ENCODE measurements around a stretch of chr6.

DNA sequence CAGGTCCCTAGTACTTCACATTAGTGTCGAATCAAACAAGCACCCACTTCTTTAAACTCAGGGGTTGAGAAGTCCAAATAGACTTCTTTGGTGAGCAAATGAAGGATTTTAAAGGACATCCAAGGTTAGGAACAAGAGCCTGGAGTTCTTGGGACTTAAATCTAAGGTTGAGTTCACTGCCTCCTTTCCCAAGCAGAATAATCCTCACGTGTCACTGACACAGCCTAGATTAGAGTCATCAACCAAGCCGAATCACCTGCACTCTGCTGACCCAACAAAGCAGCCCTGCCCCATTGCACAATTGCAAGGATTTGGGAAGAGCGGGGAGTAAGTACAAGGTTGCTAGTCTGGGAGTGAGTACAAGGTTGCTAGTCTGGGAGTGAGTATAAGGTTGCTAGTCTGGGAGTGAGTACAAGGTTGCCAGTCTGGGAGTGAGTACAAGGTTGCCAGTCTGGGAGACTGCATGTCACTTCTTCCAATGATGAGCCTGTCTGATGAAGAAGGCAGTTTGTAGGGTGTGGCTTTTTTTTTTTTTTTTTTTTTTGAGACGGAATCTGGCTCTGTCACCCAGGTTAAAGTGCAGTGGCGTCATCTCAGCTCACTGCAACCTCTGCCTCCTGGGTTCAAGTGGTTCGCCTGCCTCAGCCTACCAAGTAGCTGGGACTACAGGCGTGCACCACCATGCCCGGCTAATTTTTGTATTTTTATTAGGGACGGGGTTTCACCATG lies 16.8 kb upstream of the SNRPC start:
- PRO-cap, 7 experiments = no peak in any of the 7 experiments
- RAMPAGE, long total RNA, 2 experiments = no peak in any of the 2 experiments

DNA sequence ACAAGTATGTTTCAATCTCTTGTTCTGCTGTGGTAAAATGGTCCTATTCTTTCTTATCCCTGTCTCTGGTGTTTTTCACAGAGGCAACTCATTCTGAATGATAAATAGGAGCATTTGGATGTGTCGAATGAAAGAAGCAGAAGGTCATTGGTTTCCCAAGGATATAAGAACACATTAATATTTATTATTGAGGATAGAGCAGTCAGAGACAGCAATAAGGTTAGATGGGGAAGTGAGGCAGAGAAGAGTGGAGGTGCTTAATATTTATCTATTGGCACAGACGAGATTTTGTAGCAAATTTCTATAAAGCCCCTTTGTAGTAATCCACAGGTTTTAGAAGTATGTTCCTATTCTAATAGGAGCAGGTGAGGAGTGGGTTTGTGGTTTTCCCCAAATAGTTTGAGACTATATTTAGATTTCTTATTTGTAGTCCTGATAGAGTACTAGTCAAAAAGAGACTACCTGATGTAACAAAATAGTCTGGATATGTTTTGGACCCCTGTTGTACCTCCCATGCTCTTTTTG lies 5.5 kb downstream of the SNRPC start:
- PRO-cap, 7 experiments = no peak in any of the 7 experiments
- RAMPAGE, long total RNA, 2 experiments = no peak in any of the 2 experiments

DNA sequence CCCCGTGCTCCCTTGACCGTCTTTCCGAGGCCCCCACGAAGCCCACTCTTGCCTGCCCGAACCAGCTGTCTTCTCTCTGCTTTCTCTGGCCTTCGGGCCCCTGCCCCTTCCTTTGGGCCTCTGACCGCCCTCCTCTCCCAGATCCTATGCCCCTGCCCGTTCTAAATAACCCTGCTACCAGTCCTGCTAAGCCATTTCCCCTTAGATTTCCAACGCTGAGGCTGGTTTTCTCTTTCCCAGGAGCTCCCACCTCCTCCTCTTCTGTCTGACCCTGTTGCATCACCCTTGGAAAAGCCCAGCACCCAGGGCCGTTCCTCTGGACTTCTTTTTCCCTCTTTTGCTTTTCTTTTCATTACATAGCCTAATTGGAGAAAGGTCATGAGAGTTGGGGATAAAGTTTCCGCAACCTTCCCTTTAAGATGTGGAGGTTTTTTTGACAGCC lies 769 bp downstream of the BLTP3A start:
- PRO-cap, 7 experiments = peak in 5 of 7 experiments; most common plus-strand start position 189 of the sequence (in 1); most common minus-strand start position 263 of the sequence (in 4)
- RAMPAGE, long total RNA, 2 experiments = no peak in any of the 2 experiments

DNA sequence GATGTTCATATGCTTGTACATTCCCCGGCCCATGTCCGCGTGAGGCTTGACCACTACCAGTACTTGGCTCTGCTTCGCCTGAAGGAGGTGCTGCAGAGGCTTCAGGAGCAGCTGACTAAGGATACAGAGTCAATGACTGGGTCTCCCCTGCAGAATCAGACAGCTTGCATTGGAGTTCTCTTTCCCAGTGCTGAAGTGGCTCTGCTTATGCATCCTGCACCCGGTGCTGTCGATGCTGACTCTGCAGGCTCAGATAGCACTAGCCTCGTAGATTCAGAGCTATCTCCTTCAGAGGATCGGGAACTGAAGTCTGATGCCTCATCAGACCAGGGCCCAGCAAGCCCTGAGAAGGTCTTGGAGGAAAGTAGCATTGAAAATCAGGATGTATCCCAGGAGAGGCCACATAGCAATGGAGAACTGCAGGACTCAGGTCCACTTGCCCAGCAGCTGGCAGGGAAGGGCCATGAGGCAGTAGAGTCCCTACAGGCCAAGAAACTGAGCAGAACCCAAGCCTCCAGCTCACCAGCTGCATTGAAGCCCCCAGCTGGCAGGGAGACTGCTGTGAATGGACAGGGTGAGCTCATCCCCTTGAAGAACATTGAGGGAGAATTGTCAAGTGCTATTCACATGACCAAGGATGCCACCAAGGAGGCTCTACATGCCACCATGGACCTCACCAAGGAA lies 28.9 kb downstream of the TAF11 start:
- PRO-cap, 7 experiments = no peak in any of the 7 experiments
- RAMPAGE, long total RNA, 2 experiments = no peak in any of the 2 experiments

DNA sequence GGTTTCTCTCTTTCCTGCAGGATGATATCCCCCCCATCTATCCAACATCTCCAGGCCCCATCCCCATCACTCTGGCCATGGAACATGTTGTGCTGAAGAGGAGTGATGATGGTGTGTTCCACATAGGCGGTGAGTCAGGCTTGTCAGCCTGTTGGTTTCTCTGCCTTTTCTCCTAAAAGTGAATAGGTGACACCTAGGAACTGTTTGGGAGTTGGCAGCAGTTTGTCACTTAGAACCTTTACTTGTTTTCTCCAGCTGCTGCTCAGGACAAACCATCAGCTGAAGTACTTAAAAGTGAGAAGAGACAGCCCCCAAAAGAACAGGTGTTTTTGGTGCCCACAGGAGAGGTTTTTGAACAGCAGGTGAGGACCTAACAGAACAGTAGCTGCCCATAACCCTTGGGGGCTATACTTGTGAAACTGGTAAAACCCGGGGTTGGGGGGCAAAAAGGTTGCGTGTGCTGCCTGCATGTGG lies 16.2 kb downstream of the TAF11 start:
- PRO-cap, 7 experiments = no peak in any of the 7 experiments
- RAMPAGE, long total RNA, 2 experiments = no peak in any of the 2 experiments

DNA sequence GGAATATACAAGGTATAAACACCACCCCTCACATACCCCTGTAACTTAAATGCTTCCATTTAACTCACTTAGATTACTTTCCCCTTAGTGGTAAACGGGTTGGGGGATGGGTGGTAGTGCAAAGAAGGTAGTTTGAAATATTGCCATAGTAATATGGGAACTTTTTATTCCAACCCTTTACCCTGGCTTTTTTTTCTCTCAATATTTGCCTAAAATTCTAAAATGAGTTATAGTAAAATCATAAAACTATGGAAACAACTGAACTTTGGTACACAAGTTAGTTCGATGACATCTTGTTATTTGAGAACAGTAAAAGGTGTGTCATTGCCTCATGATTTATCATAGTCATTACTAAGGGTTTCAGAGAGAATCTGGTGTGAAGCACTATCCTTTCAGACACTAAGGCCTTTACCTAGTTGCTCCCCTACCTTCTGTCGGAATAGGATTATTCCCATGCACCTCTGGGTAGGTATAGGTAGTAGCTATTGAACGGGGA lies 11.5 kb downstream of the TAF11 start:
- PRO-cap, 7 experiments = no peak in any of the 7 experiments
- RAMPAGE, long total RNA, 2 experiments = no peak in any of the 2 experiments

DNA sequence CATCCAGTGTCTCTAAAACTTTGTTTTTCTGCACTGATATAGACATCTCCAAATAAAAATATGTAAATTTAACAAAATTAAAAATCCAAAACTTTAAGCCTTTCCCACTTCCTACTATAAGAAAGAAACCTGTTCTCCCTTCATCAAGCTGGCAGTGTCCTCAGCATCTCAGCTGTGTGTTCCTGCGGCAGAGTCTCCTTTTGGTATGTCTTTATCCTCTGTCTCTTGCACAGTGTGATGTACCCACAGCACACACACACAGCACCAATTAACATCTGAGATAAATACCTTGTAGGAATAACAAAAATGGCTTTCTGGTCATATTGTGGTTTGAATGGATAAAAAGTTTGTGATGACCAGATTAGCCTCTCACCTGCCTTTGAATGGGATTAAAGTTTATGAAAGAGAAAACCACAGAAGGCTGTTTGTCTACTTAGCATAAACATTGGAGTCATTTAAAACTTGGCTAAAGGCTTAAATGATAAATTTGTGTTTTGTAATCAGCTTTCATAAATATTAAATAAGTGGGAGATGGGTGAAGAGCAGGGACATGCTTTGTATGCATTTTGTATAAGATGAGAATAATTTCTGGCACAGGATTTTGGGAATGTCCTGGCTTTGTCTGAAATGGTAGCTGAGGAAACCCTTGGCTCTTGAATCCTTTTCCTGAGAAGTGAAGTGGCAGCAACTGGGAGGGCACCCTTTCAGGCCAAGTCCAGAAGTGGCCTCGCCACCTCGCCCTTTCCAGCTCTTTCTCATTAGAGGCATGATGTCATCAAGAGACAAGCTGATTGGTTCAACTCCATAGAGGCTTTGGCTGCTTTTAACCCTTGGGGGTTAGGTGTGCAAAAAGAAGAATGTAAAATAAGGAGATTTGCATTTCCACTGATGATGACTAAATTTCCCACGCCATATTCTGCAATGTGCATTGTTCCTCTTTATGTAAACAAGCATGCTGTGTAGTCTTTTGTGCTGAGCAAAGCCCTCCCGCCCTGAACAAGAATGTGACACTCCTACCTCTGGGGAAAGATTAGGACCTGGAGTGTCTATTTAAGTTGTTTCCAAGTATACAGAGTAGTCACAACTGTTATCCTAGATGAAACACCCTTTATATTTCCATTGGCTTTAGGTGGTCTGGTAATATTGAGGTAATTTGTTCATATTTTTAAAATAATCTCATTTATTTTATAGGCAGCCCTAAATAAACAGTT lies 116.7 kb downstream of the TCP11 start:
- PRO-cap, 7 experiments = peak in 1 of 7 experiments; most common minus-strand start position 723 of the sequence (in 1)
- RAMPAGE, long total RNA, 2 experiments = no peak in any of the 2 experiments

DNA sequence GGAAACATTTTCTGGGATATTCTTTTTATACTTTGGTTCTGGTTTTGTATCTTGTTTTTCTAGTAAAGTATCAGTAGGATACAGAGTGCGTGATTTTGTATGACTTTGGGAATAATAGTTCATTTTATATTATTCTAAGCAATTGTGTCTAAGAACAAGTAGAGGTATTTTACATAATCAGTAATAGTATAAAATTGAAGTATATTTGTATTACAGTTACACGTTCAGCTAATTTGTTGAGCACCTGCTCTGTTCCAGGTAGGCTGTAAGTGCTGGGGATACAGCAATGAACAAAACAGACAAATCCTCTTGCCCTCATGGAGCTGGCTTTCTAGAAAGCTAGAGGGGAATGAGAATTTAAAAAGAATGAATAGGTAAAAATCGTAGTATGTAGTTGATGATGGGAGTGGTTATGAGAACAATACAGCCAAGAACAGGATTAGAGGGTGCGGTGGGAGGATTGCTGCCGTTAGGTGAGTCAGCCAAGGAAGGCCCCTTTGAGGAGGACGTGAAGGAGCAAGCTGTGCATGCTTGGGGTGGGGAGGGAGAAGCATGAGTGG lies 114.9 kb downstream of the TCP11 start:
- PRO-cap, 7 experiments = no peak in any of the 7 experiments
- RAMPAGE, long total RNA, 2 experiments = no peak in any of the 2 experiments

GRCh38 chr6:35047090-35047548 lies 94.0 kb downstream of the TCP11 start:
- PRO-cap, 7 experiments = no peak in any of the 7 experiments
- RAMPAGE, long total RNA, 2 experiments = no peak in any of the 2 experiments

GRCh38 chr6:35052520-35053433 lies 88.4 kb downstream of the TCP11 start:
- PRO-cap, 7 experiments = peak in 3 of 7 experiments; most common plus-strand start chr6:35052827 (in 1); most common minus-strand start chr6:35052824 (in 3)
- RAMPAGE, long total RNA, 2 experiments = no peak in any of the 2 experiments

DNA sequence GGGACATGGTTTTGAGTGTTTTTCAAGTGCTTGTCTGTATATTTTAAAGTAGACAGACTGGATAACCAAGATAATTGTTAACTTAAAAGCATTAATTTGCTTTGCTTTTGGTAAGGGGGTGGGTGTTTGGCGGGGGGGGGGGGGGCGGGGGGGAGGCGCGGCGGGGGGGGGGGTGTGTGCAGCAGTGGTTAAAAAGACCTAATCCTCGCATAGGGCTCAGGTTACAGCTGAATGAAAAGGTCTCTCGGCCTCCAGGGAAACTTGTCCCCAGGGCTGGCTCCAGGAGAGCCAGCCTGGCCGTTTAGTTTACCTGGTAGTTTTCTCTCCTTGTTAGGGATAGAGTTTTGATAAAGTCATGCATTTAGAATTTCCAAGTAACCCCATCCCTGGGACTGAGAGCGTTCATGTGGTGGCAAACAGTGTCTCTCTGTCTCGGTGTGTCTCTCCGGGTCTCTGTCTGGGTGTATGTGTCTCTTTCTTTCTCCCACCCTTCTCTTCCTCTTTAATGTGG lies 3.4 kb downstream of the SCUBE3 start:
- PRO-cap, 7 experiments = no peak in any of the 7 experiments
- RAMPAGE, long total RNA, 2 experiments = no peak in any of the 2 experiments

DNA sequence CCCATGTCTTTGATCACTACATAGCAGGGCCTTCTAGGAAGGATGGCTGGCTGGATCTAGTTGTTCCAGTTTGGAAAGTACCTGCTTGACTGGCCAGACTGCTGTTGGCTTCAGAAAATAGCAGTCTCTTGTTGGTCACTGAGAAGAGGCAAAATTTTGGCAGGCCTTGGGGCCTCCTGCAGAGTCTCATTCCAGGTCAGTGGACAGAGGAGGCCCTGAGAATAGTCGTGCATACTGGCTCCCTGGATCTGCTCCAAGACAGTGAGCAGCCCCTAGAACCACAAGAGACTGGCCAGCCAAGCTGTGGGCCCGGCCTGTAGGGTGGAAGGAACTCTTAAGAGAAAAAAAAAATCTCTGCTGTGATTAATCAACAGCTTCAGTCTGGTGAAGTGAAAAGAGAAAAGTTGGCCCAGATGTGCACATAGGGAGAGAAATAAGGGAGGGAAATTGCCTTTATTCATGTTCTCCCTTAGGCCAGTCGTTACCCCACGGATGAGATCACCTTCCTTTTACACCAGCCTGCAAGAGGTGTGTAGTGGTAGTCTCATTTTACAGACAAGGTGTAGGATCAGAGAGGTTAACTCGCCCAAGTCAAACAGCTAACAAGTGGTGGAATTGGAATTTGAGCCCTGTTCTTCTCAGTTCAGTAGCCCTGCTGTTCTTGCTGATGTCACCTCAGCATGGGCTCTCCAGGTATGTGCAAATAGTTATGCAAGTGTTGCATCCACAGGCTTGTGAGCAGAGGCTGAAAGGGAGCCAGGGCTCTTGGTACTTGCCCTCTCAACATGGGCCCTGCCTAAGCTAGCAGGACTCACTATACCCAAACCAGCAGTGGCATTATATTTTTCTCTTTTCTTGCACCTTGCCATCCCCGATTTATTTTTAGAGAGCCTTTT lies 17.8 kb downstream of the PPARD start:
- PRO-cap, 7 experiments = no peak in any of the 7 experiments
- RAMPAGE, long total RNA, 2 experiments = no peak in any of the 2 experiments

DNA sequence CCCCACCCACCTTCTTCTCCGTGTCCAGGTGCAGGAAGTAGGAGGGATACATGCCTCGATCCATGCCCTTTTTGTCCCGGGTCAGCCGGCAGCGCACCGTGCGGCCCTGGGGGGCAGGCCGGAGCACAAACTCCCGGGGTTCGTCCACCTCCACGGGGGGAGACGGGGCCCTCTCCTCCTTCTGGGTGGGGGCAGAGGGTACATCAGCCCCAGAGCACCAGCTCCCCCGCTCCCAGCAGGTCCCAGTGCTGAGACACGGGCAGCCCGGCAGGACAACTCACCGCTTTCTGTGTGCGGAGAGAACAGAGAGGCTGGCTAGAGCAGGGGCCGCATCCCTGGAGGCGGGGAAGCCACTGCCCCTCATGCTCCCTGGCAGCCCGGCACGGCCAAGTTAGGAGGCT lies 6.7 kb downstream of the TULP1 start:
- PRO-cap, 7 experiments = no peak in any of the 7 experiments
- RAMPAGE, long total RNA, 2 experiments = no peak in any of the 2 experiments

DNA sequence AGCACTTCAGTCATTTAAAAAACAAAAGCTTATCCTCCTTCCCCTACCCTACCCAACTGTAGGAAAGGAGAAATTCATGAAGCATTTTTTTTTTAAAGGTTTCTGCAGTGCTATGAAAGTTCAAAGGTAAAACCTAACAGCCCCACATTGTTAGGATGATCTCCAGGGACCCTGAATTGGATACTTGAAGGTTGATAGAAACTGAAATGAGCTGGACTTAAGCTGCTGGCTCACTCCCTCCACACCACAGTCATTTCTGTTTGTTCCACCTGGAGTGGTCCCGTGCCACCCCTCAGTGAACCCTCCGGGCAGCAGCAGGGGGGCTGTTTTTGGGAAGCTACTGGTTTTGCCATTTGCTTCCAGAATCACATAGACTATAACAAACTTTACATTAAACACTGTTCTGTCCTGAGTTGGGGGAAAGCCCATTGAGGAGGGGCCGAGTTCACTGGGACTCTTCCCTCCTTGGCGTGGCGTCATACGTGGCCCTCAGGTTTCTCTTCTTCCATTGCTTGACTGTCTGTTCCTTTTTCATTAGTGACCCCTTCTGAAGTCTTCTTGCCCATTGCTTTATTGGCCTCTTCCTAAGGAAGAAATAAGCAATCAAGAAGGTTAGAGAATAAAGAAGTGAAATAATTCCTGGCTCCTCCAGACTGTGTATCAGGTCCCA lies 62.8 kb upstream of the TULP1 start:
- PRO-cap, 7 experiments = no peak in any of the 7 experiments
- RAMPAGE, long total RNA, 2 experiments = no peak in any of the 2 experiments

- PRO-cap, 7 experiments = no peak in any of the 7 experiments
- RAMPAGE, long total RNA, 2 experiments = no peak in any of the 2 experiments
Observed at GRCh38 chr6:35619949-35620570, 68.7 kb downstream of the FKBP5 start.

- PRO-cap, 7 experiments = no peak in any of the 7 experiments
- RAMPAGE, long total RNA, 2 experiments = no peak in any of the 2 experiments
Observed at GRCh38 chr6:35640044-35640984, 48.4 kb downstream of the FKBP5 start.

GRCh38 chr6:35710268-35710898 lies 21.7 kb upstream of the FKBP5 start:
- PRO-cap, 7 experiments = no peak in any of the 7 experiments
- RAMPAGE, long total RNA, 2 experiments = no peak in any of the 2 experiments

GRCh38 chr6:35731419-35731880 lies 5.4 kb upstream of the ARMC12 start:
- PRO-cap, 7 experiments = peak in 7 of 7 experiments; most common plus-strand start chr6:35731562 (in 7); most common minus-strand start chr6:35731466 (in 6)
- RAMPAGE, long total RNA, 2 experiments = start-site peak on the plus strand in 1 of 2 experiments, at chr6:35731562-35731566 at its widest, 83 reads per replicate

GRCh38 chr6:35787197-35787986 lies 6.6 kb downstream of the CLPSL1 start:
- PRO-cap, 7 experiments = no peak in any of the 7 experiments
- RAMPAGE, long total RNA, 2 experiments = no peak in any of the 2 experiments

DNA sequence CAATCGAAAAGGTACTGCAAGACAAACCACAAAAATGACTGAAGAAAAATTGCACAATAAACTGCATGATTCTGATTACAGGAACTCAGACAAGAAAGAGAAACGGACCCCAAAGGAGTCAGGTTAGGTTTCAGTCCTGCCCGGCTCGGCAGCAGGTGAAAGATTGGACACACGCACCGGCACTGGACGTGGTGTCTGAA lies 5.2 kb downstream of the SLC26A8 start:
- PRO-cap, 7 experiments = no peak in any of the 7 experiments
- RAMPAGE, long total RNA, 2 experiments = no peak in any of the 2 experiments

Data from ovary (tissue), 7 donors.